ENCODE measurements around the gene CDK19.

GRCh38 chr6:109447082-109447957 is 6.8 kb downstream of the SMPD2 start:
- PRO-cap = no peak

GRCh38 chr6:109563668-109564402 is 80.8 kb upstream of the ZBTB24 start:
- PRO-cap = no peak

DNA sequence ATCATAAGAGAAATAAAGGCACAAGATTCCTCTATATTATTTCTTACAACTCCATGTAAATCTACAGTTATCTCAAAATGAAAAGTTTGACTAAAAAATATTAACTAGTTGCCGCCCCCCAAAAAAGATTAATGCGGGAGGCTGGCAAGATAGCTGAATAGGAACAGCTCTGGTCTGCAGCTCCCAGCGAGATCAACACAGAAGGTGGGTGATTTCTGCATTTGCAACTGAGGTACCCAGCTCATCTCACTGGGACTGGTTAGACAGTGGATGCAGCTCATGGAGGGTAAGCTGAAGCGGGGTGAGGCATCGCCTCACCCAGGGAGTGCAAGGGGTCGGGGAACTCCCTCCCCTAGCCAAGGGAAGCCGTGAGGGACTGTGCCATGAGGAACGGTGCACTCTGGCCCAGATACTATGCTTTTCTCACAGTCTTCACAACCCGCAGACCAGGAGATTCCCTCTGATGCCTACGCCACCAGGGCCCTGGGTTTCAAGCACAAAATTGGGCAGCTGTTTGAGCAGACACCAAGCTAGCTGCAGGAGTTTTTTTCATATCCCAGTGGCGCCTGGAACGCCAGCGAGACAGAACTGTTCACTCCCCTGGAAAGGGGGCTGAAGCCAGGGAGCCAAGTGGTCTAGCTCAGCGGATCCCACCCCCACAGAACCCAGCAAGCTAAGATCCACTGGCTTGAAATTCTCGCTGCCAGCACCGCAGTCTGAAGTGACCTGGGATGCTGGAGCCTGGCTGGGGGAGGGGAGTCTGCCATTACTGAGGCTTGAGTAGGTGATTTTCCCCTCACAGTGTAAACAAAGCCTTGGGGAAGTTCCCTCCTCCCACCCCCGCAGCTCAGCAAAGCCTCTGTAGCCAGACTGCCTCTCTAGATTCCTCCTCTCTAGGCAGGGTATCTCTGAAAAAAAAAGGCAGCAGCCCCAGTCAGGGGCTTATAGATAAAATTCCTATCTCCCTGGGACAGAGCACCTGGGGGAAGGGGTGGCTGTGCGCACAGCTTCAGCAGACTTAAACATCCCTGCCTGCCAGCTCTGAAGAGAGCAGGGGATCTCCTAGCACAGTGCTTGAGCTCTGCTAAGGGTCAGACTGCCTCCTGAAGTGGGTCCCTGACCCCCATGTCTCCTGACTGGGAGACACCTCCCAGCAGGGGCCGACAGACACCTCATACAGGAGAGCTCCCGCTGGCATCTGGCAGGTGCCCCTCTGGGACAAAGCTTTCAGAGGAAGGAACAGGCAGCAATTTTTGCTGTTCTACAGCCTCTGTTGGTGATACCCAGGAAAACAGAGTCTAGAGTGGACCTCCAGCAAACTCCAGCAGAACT is 12.0 kb downstream of the AK9 start:
- PRO-cap = no peak

- PRO-cap = no peak
Observed at GRCh38 chr6:109967798-109968380, 10.2 kb upstream of the GPR6 start.

- PRO-cap = no peak
Observed at GRCh38 chr6:110208800-110209319, 28.6 kb downstream of the CDC40 start.

DNA sequence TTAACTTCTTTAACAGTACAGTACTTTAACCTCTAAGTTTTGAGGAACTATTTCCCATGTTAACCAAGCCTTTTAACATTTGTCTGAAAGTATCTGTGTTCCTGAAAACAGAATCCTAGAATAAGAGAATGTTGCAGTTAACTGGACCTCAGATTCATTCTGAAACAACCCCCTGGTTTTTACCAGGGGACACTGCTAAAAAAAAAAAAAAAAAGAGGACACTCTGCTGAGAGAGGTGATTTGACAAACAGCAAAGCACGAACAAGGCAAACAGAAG is 40.5 kb upstream of the SLC22A16 start:
- PRO-cap = no peak

- PRO-cap = no peak
Observed at GRCh38 chr6:110564736-110565233, 88.4 kb upstream of the SLC22A16 start.

GRCh38 chr6:110622631-110623488 is 146.4 kb upstream of the SLC22A16 start:
- PRO-cap = no peak

GRCh38 chr6:110655582-110656253 is 159.6 kb downstream of the CDK19 start:
- PRO-cap = no peak

DNA sequence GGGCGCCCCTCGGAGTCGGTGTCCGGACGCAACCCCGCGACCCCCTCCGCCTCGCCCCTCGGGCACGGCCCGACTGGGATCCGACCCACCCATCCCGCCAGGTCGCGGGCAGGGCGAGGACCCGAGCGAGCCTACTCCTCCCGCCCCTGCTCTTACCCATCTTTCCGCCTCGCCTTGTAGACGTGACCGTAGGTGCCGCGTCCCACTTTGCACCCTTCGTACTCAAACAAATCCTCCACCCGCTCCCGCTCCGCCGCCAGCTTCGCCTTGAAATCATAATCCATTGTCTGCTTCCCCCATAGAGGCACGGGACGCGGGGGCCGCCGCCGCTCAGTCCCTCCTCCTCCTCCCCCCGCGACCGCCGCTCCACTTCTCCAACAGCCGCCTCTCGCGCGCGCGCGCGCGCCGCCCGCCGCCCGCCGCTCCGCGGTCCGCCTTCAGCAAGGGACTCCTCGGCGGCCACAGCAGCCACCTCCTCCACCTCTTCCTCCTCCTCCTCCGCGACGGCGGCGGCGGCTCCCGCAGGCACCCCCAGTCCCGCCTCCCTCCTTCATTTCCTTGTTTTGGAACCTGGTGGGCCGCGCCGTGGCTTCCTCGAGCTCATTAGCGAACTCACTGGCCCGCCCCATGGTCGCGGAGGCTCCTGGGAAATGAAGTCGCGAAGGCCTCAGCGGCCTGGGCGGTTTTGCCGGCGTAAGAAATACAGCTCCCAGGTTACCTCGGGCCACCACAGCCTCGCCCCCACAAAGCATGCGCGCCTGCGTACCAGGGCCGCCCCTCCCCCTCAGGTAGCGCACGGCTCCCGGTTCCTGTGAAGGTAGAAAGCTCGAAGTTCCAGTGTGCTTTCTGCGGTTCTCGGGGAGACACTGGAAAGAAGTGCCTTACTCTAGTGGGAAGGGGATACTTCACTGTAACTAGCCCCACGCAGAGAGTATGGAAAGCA is at the start of gene CDK19:
Gene CDK19 (minus strand): TSS at position 617 of the 943 bp plus-strand sequence.
- PRO-cap = bidirectional peak, plus-strand start at position 787 of the sequence, minus-strand start at position 546 of the sequence

DNA sequence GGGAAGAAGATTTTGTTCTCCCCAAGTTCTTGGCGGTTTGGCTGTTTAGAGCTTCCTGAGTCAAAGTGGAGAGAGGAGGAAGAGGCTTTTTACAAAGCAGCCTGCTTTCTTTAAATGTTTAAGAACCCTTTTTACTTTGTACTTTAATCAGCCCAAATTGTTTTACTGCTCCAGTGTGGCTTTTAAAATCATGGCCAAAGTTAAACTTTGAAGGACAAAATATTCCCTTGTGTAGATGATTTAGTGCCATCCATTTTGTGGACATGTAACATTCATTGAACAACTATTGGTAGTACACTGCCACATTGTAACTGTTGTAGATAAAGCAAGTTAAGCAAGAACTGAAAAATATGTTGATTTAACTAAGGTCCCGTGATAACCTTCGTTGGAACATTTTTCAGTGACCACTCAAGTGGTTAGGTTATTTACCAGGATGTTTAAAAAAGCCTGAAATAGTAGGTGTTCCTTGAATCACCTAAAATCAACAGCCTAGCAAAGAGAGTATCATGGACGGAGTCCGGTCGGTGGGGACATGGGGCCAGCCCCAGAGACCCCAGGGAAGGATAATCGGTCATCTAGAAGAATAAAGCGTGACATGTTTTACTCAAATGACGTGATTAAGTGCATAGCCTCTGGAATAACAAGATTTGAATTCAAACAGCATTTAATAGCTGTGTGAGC is 2.5 kb downstream of the AMD1 start:
- PRO-cap = no peak

DNA sequence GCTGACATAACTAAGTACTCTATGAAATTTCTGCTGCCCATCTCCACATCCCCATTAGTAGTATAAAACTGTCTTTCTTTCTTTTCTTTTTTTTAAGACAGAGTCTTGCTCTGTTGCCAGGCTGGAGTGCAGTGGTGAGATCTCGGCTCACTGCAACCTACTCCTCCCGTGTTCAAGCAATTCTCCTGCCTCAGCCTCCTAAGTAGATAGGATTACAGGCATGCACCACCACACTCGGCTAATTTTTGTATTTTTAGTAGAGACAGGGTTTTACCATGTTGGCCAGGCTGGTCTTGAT is 28.3 kb upstream of the GTF3C6 start:
- PRO-cap = no peak

GRCh38 chr6:111087930-111088896 is 910 bp downstream of the SLC16A10 start:
- PRO-cap = no peak

GRCh38 chr6:111276749-111277562 is 17.8 kb downstream of the MFSD4B start:
- PRO-cap = no peak

- PRO-cap = no peak
Observed at GRCh38 chr6:111329505-111329820, 70.3 kb downstream of the MFSD4B start.

DNA sequence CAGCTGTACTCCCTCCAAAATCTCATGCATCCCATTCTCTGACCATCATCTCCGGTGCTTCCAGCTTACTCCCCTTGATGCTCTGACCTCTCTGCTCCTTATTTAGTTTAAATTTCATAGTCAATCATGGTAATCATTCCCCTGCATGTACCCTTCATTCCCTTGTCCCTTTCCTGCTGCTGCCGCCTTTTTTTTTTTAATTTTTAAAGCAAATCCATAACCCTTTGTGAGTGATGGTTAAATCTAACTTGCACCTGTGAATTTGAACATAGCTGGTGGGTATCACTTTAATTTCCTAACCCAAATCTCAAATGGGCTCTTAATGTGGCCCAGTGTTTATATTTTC is 86.4 kb downstream of the MFSD4B start:
- PRO-cap = no peak

DNA sequence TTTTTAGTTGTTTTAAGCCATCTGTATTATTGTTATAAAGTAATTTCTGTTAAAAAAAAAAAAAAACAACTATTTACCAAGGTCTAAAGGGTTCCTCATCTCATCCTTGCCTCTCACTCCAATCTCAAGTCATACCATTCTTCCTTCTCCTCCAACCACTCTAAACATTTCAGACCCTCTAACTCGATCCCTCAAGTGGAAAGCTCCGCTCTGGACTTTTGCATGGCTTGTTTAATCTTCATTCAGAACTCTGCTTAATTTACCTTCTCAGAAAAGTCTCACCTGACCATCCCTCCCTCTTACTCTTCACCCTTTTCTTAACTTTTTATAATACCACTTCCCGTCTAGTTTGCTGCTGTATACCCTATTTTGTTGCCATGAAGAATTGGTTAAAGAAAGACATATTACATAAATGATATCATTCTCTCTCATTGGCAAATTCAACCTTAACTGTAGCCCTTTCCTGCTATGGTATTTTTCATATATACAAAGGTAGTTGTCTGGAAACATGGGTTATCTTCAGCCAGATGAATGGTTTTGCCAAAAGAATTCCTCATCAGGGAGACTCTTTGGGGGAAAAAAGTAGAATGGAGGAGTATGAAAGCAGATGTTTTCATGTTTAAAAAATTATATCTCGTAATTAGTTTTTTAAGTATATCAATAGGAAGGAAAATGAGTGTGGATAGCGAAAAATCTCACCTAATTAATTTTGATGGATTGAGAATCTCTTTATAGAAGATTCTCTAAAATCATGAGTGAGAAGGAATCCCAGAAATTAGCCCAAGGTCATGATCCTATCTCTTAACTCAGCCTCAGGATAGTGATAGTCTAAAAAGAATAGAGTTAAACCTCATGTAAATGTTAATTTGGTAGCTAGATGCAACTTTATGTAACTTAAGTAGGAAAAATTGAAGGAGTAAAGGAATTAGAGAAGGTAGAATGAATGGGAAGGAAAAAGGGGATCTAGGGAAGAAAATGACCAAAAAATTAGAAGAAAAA is 70.0 kb downstream of the REV3L start:
- PRO-cap = no peak

- PRO-cap = no peak
Observed at GRCh38 chr6:111589274-111590068, 16.2 kb downstream of the TRAF3IP2 start.

DNA sequence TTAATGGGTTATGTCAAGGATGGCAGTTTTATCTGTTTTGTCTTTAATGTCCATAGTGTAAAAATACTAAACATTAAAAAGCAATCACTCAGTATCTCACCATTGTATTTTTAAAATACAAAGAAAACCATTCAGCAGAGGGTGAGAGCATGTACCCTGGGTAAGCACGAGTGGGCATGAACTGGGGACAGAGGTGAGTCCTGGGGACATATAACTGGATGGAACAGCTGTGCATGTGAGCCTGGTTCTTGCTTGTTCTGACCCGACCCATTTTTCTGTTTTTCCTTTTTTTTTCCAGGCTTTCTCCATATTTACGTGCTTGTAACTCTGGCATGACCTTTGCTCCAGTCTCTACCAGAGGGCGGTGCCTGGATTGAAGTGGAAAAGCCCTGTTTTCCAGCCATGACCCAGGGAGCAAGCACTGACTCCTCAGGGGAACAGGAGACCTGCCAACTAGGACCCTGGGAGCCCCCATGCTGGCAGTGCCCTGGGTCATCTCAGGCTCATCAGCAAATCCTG is 8.1 kb downstream of the TRAF3IP2 start:
- PRO-cap = no peak

GRCh38 chr6:111625424-111626032 is 19.9 kb upstream of the TRAF3IP2 start:
- PRO-cap = no peak